Occipital lobe (tissue), 2 donors: ENCODE measurements around a stretch of chr16.

GRCh38 chr16:57803851-57803989 lies 1.4 kb upstream of the KIFC3 start:
- RAMPAGE, long total RNA = no peak

- RAMPAGE, long total RNA = no peak
Observed at GRCh38 chr16:57809636-57810135, 7.4 kb upstream of the KIFC3 start.

GRCh38 chr16:57899058-57899424 lies 71.9 kb downstream of the CNGB1 start:
- RAMPAGE, long total RNA = no peak

DNA sequence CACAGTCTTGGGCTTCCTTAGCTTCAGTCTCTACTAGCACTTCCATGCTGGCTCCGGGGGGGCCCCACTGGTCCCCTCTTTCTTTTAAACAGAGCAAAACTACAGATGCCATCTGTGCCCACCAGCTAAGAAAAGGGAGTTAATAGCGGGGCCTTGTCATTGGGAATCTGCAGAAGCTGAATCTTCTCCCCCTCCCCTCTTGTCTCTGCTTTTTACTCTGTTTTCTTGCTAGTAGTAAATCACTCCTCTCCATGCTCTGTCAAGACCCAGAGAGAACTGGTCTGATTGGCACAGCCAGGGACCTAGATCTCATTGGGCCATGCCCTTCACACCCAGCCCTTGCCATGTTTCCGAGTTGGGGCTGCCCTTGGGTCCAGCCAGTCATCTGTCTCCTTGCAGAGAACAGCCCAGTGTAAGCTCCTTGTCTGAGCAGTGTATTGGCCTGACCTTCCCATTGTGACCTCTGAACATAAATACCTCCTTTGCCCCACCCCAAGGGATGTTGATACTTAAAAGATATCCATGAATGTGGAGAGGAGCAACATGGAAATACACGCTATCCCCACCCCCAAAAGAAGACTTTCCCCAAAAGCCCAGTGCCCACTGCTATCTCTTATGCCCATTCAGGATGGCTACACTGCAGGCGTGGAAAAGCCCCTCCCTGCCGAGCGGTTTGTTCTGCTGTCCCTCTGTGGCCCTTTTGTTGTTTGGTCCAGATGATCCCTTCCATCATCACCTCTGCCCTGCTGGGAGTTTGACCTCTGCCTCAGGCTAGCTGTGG lies 3.9 kb downstream of the MMP15 start:
- RAMPAGE, long total RNA = no peak

DNA sequence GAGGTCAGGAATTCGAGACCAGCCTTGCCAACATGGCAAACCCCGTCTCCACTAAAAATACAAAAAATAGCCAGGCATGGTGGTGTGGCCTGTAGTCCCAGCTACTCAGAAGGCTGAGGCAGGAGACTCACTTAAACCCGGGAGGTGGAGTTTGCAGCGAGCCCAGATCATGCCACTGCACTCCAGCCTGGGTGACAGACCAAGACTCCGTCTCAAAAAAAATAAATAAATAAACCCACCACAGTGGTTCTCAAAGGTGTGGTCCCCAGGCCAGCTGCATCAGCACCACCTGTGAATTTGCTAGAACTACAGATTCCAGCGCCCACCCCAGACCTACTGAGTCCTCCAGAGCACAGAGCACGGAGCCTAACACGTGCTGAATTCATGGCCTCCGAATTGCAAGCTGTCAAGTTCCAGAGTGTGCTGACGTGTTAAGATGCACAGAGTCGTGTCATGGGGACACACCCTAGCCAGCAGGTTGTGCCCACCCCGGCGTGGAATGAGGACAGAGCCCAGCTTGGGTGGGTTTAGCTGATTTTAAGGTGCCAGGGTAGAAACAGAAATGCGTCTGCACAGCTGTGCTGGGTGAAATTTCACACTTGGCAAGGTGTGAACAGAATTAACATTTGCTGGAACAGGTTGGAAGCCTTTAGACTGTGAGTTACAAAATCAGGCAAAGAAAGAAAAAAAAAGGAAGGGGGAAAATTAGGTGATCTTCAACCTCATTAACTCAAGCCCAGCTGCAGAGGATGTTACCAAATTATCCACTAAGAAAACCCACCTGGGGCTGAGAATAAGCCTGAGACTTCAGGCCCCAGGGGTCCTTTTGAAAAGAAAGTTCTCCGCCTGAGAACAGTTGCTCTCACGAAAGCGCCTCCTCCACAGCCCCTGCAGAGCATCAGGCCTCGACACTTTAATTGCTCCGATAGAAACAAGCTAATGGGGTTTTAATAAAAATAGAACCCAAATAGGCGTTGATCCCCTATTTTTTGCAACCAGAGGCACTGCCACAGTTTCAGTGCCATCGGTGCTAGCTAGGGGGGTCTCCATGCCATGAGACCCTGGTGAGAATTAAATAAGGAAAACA lies 27.1 kb downstream of the GINS3 start:
- RAMPAGE, long total RNA = no peak

- RAMPAGE, long total RNA = no peak
Observed at GRCh38 chr16:58465462-58465657, 34.6 kb upstream of the NDRG4 start.

- RAMPAGE, long total RNA = no peak
Observed at GRCh38 chr16:58543559-58543991, 28.3 kb downstream of the SETD6 start.

DNA sequence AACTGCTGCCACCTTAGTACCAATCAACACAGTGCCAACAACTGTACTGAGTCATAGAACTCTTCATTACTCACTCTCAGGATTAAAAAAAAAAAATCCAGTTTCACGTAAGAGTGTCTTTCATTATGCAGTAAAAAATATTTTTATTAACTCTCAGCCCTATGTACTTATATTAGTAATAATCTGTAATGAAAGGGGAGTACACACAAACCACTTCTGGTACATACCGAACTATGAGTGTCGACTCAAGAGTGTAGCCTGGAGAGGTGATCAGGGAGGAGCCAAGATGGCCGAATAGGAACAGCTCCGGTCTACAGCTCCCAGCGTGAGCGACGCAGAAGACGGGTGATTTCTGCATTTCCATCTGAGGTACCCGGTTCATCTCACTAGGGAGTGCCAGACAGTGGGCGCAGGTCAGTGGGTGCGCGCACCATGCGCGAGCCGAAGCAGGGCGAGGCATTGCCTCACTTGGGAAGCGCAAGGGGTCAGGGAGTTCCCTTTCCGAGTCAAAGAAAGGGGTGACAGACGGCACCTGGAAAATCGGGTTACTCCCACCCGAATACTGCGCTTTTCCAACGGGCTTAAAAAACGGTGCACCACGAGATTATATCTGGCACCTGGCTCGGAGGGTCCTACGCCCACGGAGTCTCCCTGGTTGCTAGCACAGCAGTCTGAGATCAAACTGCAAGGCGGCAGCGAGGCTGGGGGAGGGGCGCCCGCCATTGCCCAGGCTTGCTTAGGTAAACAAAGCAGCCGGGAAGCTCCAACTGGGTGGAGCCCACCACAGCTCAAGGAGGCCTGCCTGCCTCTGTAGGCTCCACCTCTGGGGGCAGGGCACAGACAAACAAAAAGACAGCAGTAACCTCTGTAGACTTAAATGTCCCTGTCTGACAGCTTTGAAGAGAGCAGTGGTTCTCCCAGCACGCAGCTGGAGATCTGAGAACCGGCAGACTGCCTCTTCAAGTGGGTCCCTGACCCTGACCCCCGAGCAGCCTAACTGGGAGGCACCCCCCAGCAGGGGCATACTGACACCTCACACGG lies 117.9 kb downstream of the CDH8 start:
- RAMPAGE, long total RNA = no peak

GRCh38 chr16:63664800-63665096 lies 1457.1 kb downstream of the CDH11 start:
- RAMPAGE, long total RNA = no peak

GRCh38 chr16:64991586-64992167 lies 130.2 kb downstream of the CDH11 start:
- RAMPAGE, long total RNA = no peak

- RAMPAGE, long total RNA = no peak
Observed at GRCh38 chr16:65070743-65071296, 51.0 kb downstream of the CDH11 start.

DNA sequence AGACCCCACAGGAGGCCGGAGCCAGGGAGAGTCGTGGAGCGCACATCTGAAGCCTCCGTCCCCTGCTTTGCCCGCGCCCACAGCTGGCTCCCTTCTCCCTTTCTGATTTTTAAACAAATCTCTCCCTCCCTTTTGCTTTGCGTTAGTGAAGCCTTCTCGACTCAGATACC lies 382 bp downstream of the CDH11 start:
- RAMPAGE, long total RNA = no peak

- RAMPAGE, long total RNA = no peak
Observed at GRCh38 chr16:65734929-65735175, 613.0 kb upstream of the CDH11 start.

DNA sequence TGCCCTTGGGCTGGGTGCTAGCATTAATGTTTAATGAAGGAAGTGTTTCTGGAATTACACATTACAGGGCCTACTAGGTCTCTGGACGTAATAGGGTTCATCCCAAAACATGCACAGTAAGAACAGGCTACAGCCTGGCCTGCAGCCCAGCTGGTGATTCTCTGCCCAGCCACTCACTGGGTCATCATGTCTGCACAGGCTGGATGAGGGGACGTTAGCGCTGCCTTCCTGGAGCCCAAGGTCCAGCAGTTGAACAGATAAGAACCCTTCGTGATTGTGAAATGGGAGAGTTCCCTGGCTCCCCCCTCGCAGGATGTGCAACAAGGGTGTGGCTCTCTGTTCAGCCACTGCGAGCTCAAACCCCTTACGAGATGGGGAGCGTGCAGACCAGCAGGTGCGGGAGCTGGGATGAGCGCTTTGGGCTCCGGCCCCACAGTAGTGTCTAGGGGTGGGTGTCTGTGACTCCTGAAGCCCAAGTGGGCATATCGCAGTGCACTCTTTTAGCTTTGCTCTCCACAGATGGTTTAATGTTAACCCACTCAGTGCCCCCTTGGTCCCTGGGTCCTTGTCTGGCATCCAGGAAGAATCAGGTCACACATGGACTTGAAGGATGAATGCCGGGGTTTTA lies 199.9 kb upstream of the CDH5 start:
- RAMPAGE, long total RNA = no peak

DNA sequence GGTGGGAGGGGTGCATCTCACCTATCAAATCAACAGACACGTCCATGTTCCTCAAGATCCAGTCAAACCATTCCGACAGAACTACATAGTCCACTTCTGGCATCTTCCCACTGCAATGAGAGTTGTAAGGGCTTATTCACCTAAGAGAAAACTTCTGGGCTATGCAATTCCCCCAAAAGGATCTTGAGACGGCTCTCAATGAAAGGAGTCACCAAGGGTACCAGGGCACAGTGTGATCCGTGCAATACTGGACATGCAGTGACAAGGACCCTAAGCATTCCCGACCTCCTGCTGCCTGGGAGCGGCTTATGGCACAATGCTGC lies 32.2 kb downstream of the TK2 start:
- RAMPAGE, long total RNA = no peak

DNA sequence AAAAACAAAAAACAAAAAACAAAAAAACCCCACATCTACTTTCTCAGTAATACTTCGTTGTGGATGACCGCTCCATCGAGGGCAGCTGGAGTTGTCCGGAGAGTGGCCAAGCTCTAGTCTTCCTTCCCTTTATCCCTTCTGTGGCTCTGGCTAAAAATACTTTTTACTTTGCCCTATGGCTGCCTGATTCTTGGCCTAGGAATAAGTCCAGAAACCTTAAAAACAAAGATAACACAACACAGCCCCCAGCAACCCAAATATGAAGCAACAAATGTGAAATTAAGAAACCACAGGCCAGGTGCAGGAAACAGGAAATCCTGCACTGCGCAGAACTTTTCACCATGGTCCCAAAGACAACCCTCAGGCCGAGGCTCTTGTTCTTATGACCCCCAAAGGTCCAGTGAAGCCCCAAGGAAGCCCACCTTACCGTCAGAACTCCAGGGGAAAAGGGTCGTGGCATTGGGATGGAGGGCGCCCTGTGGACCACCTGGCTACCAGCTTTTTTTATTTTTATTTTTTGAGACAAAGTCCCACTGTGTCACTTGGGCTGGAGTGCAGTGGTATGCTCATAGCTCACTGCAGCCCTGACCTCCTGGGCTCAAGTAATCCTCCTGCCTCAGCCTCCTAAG lies 26.0 kb downstream of the TK2 start:
- RAMPAGE, long total RNA = no peak

GRCh38 chr16:66650856-66651282 lies 45.7 kb downstream of the CMTM4 start:
- RAMPAGE, long total RNA = no peak

DNA sequence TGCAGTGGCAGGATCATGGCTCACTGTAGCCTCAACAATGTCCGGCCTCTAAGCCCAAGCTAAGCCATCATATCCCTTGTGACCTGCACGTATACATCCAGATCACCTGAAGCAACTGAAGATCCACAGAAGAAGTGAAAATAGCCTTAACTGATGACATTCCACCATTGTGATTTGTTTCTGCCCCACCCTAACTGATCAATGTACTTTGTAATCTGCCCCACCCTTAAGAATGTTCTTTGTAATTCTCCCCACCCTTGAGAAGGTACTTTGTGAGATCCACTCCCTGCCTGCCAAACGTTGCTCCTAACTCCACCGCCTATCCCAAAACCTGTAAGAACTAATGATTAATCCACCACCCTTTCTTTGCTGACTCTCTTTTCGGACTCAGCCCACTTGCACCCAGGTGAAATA lies 16.3 kb downstream of the PDP2 start:
- RAMPAGE, long total RNA = no peak

DNA sequence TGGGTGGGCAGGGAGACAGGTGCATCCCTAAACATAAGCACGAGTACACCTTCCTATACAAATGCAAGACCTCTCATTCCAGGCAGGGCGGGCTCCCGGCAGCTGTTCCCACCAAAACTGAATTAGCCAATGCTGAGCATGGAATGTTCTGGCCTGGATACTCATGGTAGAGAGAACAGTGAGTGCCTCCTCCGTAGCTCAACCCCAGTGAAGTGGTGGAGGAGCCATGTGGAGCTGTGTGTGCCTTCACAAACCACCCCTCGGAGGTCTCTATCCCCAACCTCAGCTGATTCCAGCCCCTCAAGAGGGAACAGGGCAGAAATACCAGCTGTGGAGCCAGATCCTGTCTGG lies 2.2 kb upstream of the CDH16 start:
- RAMPAGE, long total RNA = no peak

- RAMPAGE, long total RNA = no peak
Observed at GRCh38 chr16:66931787-66932447, 2.3 kb downstream of the CIAO2B start.